Left colon (tissue), 1 donor: Measurements from ENCODE around the genes GPR151, C5orf46, SPINK6 and SPINK9.

GRCh38 chr5:146448052-146448582 lies 984 bp downstream of the TCERG1 start:
- PRO-cap, result unidirectional peak, minus-strand start at chr5:146448196

GRCh38 chr5:146515912-146516449 lies at the start of gene GPR151:
Gene GPR151 (minus strand): TSS chr5:146516190.
- PRO-cap, result no peak

GRCh38 chr5:146667622-146668146 lies 151.7 kb upstream of the GPR151 start:
- PRO-cap, result no peak

DNA sequence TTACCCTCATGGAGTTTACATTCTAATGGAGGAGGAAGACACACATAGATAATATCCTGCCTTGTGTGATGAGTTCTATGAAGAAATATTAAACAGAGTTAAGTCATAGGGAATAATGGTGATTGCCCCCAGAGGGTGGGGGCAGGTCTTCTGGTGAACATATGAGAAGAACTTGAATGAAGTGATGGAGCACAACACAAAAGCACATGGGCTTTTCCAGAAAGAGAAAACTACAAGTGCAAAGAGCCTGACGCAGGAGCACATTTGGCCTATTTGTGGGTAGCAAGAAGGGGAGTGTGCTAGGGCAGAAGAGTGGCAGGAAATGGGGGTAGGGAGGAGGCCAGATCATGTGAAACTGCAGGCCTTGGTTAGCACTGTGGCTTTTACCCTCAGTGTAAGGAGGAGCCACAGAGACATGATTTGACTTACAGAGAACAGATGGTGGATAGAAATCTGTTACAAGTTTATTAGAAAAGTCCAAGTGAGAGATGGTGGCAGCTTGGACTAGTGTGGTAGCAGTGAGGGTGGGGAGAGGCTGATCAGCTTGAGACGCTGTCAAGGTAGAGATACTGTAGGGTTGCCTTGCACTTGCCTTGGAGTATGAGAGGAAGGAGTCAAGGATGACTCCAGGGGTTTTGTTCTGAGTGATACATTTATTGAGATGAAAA lies 126.8 kb downstream of the PPP2R2B start:
- PRO-cap, result no peak

DNA sequence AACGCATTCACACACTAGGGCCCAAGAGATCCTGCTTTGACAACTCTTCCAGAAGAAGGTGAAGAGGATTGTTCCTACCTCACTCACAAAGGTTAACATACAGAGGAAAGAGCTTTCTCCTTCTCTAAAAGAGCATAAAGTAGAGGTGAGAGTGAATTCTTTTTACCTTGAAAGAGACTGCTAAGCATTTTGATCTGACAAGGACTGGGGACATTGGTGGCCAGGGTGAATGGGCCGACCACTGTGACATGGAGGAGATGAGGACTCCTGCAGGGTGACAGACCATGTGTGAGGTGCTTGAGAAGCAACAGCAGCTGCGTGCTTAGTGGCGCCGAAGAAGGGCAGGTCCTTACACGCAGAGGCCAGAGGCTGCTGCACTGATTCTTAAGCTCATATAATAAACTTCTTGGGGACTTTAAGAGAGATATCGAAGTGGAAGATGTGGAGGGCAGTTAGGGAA lies 8.6 kb upstream of the JAKMIP2 start:
- PRO-cap, result no peak

GRCh38 chr5:147870925-147871580 lies 7.5 kb upstream of the SCGB3A2 start:
- PRO-cap, result no peak

DNA sequence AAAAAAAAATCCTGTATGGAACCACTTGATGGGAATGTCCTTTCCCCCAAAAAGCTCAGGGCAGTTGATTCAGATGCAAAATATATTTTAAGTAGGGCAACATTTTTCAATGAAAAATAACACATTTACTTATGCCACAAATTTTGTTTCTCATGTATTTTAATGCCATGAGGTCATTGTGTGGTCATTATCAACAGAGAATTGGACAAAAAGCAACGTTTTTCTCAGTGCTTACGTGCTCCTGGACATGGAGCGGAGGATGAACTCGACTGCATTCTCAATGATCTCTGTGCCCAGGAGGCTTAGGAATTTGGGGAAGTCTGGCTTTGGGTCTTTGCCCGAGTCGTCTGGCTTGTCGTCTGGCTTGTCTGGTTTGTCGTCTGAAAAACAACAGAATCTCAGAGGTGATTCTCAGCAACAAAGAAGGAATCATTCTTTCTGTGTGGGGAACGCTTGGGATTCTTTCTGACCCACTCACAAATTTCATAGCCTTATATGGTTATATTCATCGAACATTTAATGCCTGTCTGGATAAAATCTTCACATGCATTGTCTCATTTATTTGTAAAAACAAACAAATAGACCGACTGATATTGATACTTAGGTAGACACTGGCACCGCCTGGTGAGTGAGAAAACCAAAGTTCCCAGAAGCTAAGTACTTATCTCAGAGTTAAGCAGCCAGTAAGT lies 4.8 kb downstream of the C5orf46 start:
- PRO-cap, result no peak

GRCh38 chr5:147906253-147906907 lies at the start of gene C5orf46:
Gene C5orf46 (minus strand): TSS chr5:147906538.
- PRO-cap, result no peak

DNA sequence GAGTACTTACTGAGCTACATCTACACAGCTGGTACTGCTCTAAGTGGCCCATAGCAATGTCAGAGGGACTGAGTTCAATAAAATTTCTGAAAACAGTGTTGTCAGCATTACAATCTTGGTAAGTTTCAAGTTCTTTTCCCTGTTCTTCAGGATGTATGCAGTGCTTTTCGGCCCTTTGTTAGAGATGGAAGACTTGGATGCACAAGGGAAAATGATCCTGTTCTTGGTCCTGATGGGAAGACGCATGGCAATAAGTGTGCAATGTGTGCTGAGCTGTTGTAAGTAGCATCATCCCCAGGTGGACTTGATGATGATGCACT lies 25.5 kb downstream of the SPINK5 start:
- PRO-cap, result no peak

GRCh38 chr5:148097834-148098134 lies 34.0 kb downstream of the SPINK5 start:
- PRO-cap, result no peak

DNA sequence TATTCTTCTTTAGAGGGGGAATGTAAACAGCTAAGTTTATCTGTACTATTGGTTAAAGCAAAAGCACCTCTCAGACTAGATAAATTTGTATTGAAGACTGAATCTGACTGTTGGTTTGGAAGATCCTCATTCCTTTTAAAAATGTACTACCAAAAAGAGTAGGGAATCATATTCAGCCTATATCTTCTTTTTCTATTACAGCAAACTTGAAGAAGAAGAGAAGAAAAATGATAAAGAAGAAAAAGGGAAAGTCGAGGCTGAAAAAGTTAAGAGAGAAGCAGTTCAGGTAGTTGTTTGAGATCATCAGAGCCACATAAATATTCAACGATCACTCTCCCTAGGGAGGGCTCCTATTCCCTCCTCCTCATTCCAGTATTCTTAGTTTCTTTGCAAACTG lies 44.8 kb downstream of the SPINK5 start:
- PRO-cap, result no peak

DNA sequence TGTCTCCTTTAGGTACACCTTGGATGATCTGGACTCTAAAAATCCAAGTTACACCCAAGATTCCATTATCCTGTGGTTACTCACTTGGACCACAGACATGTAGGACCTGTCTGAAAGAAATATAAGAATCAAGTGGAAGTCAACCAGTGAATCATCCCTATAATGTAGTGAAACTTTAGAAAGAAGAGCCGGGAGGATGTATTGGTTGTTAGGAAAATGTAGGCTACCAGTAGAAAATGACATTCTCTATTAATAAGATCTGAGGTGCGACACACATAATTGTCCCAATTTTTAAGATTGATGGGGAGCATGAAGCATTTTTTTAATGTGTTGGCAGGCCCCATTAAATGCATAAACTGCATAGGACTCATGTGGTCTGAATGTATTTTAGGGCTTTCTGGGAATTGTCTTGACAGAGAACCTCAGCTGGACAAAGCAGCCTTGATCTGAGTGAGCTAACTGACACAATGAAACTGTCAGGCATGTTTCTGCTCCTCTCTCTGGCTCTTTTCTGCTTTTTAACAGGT lies at the start of gene SPINK6:
Gene SPINK6 (plus strand): TSS at position 413 of the 527 bp plus-strand sequence.
- PRO-cap, result no peak

DNA sequence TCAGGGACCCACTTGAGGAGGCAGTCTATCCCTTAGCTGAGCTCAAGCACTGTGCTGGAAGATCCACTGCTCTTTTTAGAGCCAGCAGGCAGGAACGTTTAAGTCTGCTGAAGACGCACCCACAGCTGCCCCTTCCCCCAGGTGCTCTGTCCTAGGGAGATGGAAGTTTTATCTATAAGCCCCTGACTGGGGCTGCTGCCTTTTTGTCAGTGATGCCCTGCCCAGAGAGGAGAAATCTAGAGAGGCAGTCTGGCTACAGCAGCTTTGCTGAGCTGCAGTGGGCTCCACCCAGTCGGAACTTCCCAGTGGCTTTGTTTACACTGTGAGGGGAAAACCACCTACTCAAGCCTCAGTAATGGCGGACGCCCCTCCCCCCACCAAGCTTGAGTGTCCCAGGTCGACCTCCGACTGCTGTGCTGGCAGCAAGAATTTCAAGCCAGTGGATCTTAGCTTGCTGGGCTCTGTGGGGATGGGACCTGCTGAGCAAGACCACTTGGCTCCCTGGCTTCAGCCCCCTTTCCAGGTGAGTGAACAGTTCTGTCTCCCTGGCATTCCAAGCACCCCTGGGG lies 12.2 kb downstream of the SPINK13 start:
- PRO-cap, result no peak

DNA sequence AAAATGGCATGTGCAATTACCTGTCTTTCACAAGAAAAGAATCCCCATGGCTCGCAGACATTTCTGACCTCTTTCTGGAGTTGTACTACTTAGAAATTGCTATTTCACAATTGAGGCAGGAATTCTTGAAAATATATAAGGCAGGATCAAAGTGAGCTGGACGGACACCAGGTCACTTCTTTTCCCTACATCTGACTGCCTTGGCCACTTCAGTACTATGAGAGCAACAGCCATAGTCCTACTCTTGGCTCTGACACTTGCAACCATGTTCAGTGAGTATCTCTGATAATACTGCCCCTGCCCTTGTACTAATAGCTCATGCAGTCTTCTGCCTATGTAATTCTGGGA lies at the start of gene SPINK9:
Gene SPINK9 (plus strand): TSS at position 163 of the 348 bp plus-strand sequence.
- PRO-cap, result no peak

GRCh38 chr5:148488164-148488487 lies 104.4 kb downstream of the FBXO38 start:
- PRO-cap, result no peak

DNA sequence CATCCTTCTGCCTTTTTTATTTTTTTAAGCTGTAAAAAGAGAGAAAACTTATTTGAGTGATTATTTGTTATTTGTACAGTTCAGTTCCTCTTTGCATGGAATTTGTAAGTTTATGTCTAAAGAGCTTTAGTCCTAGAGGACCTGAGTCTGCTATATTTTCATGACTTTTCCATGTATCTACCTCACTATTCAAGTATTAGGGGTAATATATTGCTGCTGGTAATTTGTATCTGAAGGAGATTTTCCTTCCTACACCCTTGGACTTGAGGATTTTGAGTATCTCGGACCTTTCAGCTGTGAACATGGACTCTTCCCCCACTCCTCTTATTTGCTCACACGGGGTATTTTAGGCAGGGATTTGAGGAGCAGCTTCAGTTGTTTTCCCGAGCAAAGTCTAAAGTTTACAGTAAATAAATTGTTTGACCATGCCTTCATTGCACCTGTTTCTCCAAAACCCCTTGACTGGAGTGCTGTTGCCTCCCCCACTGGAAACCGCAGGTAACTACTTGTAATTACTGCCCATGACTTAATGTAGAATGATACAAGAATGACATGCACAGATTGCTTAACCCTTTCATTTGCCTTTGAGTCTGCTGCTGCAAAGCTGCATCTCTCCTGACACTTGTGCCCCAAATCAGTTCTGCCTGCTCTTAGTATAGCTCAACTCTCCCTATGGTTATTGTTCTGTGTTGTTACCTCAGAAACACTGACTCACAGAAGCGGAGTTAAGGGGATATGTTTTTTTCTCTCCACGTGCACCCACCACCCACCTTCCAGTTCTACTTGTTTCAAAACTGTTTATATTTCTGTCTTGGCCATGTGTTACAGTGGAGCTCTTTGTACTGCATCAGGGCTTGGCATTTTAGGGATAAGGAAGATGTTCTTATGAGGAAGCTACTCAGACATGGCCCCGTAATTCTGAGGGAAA lies 2.0 kb downstream of the ADRB2 start:
- PRO-cap, result no peak

GRCh38 chr5:148949897-148950868 lies 112.7 kb downstream of the SH3TC2 start:
- PRO-cap, result no peak

DNA sequence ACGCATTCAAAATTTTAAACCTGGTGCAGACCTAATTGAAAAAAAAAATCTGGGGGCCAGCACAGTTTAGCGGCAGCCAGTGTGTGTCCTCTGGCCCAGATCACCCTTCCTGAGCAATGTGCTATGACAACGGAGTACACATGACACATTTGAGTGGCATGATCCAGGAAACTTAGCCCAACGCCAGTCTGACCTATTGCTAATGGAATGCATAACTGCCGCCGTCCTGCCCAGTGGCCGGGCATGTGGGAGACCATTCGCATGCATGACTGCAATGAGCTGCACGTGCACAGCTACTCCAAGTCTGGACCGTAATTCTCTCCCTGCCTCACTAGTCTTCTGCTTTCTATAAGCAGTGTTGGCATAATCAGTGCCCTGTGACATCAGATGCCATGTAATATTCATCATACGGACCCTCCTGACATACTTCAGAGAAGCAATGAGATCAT lies 97.0 kb downstream of the SH3TC2 start:
- PRO-cap, result no peak

DNA sequence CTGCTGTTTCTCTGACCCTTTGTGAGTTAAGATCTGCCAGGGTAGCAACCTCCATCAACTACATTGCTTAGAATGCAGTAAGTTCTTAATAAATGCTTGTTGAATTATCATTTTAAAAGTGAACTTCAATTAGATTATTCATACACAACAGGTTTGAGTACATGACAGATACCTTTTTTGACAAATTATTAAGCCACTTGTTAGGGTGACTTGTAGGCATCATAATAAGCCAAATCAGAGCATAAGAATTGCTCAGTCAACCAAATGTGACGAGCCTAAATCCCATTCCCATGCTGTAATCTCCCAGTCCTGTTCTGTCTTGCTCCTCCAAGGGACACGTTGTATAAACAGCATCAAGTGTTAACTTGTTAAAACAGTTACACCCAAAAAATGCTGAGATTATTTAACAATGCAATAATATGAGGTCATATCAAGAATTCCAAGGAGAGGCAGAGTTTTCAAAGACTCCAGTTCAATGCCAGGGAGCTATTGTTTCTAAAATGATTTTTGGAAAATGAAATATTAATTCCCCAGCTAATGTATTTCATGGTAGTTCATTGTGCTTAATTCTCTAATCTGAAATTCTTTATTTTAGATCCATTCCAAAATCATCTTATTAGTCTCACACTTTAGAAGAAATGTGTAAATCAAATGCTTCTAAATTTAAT lies 76.2 kb downstream of the SH3TC2 start:
- PRO-cap, result no peak

DNA sequence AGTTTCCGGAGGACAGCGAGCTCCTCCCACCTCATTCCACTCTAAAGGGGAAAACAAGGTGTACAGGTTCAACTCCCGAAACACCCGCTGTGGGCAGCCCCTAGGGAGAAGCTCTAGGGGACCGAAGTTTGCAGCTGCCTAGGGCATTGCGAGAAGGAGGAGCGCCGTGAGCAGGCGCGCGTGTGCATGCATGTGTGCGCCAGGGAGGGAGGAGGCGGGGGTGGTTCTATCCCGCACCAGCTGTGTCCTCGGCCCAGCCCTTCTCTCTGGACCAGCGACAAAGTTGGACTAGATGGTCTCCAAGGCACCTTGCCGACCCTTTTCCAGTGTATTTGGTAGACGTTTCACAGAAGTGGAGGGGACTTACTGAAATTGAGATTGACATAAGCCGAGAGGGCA lies 610 bp downstream of the AFAP1L1 start:
- PRO-cap, result bidirectional peak, plus-strand start at position 256 of the sequence, minus-strand start at position 163 of the sequence